Placental epithelial cell (primary cell): ENCODE data around the gene LAMP5.

GRCh38 chr20:8238482-8239163, 106.6 kb downstream of the PLCB1 start:
- CAGE, long polyA plus RNA = no peak

GRCh38 chr20:8408002-8408520, 276.0 kb downstream of the PLCB1 start:
- CAGE, long polyA plus RNA = no peak

DNA sequence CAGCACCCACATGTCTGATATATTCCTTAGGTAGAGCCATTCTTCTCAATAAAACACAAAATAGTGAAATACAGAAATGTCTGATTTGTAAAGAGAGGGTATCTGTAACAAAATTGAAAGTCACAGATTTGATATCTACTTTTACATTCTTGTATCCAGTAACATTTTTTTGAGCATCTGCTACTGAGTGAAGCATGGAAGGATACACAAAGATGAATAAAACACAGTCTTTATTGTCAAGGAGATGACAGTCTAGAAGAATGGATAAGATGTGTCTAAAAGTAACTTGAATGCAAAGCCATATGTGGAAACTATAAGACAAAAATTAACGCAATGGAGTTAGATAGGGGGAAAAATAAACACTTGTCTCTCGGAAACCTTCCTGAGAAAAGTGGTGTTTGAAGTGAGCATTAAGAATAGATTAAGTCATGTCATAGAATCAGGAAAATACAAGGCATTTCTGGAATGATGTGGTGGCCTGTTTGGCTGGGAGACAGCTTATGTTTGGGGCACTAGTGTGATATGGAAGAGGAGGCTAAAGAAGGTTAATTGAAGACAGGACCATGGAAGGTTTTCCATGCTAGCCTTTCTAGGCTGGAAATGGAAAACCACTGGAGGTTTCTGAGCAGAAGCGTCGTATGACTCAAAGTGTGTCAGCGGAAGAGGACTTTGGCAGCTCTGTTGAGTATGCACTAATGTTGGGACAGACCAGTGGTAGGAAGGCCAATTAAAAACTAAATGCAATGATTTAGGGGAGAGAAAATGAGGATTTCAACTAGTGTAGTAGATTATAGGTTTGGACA, 412.9 kb downstream of the PLCB1 start:
- CAGE, long polyA plus RNA = no peak

GRCh38 chr20:8557931-8558602, 426.0 kb downstream of the PLCB1 start:
- CAGE, long polyA plus RNA = no peak

GRCh38 chr20:9107473-9108352, 38.8 kb downstream of the PLCB4 start:
- CAGE, long polyA plus RNA = no peak

DNA sequence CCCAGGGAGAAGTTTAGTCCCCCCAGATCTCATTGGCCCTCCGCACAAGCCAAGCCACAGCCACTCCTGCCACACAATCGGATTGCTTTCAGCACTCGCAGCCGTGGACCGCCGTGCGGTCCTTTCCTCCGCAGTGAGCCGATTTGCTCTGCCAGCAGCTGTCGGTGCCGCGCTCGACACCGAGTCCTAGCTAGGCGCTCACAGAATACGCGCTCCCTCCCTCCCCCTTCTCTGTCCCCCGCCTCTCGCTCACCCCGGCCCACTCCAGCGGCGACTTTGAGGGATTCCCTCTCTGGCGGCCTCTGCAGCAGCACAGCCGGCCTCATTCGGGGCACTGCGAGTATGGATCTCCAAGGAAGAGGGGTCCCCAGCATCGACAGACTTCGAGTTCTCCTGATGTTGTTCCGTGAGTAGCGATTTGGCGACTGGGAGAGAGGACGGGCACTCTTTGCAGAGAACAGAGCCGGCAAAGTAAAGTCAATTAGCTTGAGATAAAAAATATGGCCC, at the start of gene LAMP5:
Gene LAMP5, plus strand, starts transcription at position 80 of the 507 bp plus-strand sequence.
- CAGE, long polyA plus RNA = no peak

DNA sequence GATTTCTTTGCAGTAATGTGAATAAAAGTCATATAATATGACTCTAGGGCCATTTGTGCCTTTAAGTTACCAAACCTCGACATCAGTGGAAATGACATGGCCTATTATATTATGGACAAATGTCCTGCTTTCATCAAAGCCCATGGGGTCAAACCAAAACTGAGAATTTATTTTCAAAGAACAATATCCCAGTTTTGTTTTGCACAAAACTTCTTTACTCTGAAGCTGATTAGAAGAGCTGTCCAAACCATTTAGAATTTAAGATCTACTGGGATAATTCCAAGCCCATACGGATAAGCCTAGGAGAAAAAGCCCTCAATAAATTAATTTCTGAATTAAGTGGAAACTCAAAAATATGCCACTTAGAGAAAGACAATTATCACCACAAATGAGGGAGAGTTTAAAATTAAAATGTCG, 81.0 kb upstream of the ANKEF1 start:
- CAGE, long polyA plus RNA = no peak

- CAGE, long polyA plus RNA = no peak
These were observed 86.7 kb upstream of the SNAP25 start for GRCh38 chr20:10131687-10132568.

- CAGE, long polyA plus RNA = no peak
These were observed 52.6 kb downstream of the SNAP25 start for GRCh38 chr20:10271177-10271650.

- CAGE, long polyA plus RNA = no peak
These were observed 86.1 kb downstream of the SLX4IP start for GRCh38 chr20:10521103-10521659.

DNA sequence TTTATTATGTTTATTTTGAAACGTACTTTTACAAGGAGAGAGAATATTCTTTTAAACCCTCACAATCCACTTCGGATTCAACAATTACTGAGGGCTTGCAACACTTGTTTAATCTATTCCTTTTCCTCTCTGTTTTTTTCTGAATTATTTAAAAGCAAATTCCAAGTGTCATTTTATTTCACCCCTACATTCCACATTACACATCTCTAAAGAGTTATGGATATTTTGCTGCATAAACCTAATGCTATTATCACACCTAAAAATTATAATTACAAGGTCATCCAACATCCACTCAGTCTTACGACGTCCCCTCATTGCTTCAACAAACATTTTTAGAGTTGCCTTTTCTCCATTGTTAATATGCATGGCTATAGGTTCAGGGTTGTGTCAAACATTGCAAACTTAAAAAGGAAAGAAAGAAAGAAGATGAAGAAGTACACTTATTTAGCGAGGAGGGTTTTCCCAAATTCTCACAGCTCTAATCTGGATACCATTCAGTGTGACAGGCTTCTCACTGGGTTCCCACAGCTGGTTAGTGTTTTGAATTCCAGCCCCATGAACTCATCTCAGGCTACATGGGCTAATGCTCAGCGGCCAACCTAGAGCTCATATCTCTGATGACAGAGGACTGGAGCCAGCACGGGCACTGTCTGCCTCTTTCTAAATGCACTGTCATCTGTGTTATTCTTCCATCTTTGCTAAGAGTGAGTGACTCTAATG, 308.6 kb upstream of the JAG1 start:
- CAGE, long polyA plus RNA = no peak

GRCh38 chr20:11072938-11073365, 399.2 kb upstream of the JAG1 start:
- CAGE, long polyA plus RNA = no peak

DNA sequence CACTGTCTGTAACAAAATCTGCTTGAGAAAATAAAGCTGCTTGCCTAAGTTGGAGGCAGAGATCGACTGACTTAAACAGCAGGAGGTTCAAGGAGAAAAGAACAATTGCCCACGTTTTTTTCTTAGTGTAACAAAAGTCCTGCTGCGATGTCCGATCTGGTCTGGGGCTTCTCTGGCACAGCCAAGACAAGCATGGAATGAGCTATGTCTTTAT, 580.3 kb upstream of the BTBD3 start:
- CAGE, long polyA plus RNA = no peak

DNA sequence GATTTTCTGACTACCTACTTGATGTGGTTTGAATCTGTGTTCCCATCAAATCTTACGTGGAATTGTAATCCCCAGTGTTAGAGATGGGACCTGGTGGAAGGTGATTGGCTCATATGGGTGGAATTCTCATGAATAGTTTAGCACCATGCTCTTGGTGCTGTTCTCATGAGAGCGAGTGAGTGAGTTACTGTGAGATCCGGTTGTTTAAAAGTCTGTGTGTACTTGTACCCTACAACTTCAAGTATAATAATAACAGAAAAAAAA, 111.3 kb upstream of the BTBD3 start:
- CAGE, long polyA plus RNA = no peak

GRCh38 chr20:12582276-12582589, 426.5 kb upstream of the SPTLC3 start:
- CAGE, long polyA plus RNA = no peak

- CAGE, long polyA plus RNA = no peak
These were observed 254.9 kb upstream of the SPTLC3 start for GRCh38 chr20:12753716-12754455.

GRCh38 chr20:13221434-13222334, 610 bp downstream of the ISM1 start:
- CAGE, long polyA plus RNA = no peak

DNA sequence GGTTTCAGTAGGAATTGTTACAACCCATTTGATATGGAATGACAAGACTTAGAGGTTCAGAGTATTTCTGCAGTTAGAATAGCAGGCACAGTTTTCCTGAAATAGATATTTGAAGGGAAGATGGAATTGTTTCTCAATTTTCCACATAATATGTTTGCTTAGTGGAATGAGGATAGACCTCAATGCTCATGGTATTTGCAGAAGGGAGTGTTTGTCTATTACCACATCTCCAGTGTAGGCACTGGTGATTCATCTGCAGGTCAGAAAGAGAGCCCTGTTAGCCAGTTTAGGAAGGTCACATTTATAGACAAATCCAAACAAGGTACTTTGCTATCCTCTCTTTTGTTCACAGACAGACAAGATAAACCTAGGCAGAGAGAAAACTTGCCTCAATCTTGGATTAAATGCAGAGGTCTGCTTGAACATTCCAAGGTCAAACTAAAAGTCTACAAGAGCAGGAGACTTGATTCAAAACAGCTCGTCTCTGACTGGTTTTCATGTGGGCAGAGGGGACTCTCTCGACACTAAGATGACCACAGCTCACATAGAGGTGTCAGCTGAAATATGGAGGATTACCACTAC, 22.8 kb downstream of the ISM1 start:
- CAGE, long polyA plus RNA = no peak

- CAGE, long polyA plus RNA = no peak
These were observed 185.9 kb downstream of the TASP1 start for GRCh38 chr20:13452931-13453151.

DNA sequence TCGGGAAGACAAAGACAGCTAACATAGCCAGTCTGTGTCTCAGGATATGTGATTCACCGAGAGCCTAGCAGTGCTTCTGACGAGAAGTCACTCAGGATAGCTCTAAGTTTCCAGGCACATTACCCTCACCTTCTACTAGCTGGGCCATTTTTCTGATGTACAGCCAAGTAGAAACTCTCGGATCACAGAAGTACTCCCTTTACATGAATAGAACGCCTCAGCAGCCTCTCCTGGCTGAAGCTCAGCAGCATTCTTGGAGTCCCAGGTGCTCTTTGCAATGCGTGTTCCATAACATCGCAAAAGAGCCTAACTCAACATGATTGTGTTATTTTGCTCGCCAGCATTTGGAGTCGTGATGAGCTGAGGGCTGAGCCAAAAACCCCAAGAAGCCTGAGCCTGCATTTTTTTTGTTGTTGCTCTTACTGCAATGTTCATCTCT, 22.5 kb upstream of the TASP1 start:
- CAGE, long polyA plus RNA = no peak